ENCODE data around the genes BAZ1A, SRP54, FAM177A1 and NKX2-1.

DNA sequence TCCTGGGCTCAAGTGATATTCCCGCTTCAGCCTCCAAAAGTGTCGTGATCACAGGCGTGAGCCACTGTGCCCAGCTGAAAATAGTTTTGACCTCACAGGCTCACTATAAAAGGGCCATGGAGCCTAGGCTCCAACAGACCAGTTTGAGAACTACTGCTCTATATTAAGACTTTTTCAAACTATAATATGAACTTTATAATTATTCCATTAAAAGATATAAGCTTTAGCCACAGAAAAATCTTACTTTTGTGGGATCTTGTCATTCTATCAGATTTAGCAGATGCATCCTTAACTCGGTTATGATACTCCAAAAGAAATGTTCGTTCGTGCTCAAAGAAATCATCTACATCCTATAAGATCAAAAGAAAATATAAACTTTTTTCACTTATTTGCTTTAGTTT is 37.1 kb downstream of the SNX6 start:
- PRO-cap: no peak

GRCh38 chr14:34693019-34693681 is 21.2 kb downstream of the CFL2 start:
- PRO-cap: unidirectional peak, plus-strand start at chr14:34693409

- PRO-cap: no peak
Observed at GRCh38 chr14:34700072-34700682, 14.2 kb downstream of the CFL2 start.

GRCh38 chr14:34781170-34782037 is 67.0 kb upstream of the CFL2 start:
- PRO-cap: no peak

DNA sequence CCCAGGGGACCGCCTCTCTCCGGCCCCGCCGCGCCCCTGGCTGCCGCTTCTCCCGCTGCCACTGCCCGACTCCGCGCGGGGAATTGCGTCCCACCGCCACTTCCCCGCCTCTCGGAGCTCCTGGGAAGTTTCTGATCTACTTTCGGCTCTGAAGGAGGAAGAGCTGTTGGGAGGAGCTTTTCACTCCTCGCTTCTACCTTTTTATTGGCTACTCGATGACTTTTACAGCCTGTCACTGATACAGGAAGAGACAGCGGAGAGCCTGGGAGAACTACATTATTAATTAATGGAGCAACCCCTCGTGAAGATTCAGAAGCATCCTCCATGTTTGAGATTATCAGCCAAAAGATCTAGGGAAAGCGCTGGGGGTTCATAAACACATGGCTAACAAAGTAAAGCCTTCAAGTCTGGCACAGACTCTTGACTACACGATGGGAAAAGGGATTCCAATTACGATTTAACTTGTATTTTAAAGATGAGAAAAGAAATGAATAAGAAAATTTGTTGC is at the start of gene BAZ1A:
TSS of gene BAZ1A (minus strand) at position 154 of the 508 bp plus-strand sequence.
- PRO-cap: bidirectional peak, plus-strand start at position 250 of the sequence, minus-strand start at position 122 of the sequence

- PRO-cap: bidirectional peak, plus-strand start at chr14:34982992, minus-strand start at chr14:34982925
Observed at GRCh38 chr14:34982812-34983180, at the start of gene SRP54. SRP54 (plus strand) TSS chr14:34982992.

- PRO-cap: bidirectional peak, plus-strand start at chr14:35046279, minus-strand start at chr14:35046091; bidirectional peak, plus-strand start at chr14:35046644, minus-strand start at chr14:35046689
Observed at GRCh38 chr14:35045983-35046827, at the start of gene FAM177A1. FAM177A1 (plus strand) TSS chr14:35046272.

DNA sequence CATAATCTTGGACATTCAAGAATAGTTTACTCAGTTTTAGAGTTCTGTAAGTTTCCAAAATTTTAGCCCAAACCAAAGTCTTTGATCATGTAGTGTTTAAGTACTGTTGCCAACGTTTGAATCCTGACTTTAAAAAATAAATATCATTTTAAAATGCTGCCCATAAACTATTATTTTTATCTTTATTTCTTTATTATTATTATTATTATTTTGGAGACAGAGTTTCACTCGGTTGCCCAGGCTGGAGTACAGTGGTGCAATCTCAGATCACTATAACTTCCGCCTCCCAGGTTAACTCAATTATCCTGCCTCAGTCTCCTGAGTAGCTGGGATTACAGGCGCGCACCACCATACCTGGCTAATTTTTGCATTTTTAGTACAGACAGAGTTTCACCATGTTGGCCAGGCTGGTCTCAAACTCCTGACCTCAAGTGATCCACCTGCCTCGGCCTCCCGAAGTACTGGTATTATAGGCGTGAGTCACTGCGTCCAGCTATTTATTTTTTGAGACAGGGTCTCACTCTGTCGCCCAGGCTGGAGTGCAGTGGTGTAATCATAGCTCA is 6.4 kb downstream of the PSMA6 start:
- PRO-cap: no peak

DNA sequence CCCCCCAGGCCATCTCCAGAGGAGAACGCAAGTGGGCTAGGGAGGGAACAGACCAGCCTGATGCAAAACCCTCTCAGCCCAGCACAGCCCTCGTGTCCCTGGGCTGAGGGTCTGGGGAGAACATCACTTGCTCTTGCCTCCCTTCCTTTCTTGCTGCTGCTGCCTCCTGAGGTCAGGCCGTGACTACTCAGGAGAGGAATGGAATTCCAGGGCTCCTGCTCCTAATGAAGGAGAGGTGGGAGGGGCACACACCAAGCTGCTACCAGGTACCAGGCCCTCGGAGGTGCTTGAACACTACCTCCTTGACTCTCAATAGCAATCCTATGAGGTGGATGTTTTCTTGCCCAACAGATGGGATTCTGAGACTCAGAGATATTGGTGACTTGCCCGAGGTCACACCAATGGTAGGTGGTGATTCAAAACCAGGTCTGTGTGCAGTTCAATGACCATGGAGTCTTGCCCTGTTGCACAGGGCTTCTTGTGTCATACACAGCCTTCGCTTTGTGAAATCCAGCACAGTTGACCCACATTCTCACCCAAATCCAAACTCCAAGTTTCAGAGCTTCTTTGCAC is 45.6 kb downstream of the PSMA6 start:
- PRO-cap: no peak

DNA sequence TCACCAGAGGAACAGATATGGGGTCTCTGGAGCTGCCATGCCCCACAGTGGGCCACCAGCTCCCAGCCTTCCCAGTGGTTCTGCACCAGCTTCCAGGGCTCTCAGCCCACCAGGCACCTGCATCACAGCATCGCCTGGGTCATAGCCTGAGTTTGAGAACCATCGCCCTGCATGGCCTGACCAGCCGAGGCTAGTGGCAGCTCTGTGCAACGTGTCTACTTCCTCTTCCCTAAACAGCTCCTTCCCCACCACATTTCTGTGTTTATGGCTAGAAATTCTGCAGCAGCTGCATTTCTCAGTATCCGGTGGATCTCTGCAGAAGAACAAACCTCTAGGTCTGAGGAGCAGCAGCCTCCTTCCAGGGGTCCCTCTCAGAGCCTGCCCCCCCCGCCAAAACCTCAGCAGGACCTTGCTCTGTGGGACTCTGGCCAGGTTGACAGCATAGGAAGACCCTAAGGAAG is 47.6 kb downstream of the PSMA6 start:
- PRO-cap: unidirectional peak, plus-strand start at position 301 of the sequence

DNA sequence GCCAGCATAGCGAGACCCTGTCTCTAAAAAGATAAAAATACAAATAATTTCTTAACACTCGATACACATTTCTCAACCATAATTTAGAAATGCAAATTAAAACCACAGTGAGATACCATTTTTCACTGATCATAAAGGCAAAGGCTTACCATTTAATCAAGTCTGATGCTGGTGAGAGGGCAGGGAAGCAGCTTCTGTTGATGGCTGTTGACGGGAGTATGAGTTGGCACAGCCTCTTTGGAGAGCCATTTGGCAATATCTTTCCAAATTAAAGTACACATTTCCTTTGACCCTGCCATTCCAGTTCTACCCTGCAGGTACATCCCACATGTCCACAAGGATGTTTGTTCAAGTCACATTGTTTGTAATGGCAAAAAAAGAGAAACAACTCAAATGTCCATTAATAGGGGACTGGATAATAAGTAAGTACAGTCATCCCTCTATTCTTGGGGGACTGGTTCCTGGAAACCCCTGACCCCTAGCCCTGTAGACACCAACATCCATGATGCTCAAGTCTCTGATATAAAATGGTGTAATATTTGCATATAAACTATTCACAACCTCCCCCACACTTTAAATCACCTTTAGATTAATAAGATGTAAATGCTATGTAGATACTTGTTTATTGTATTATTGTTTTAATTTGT is 50.7 kb downstream of the NFKBIA start:
- PRO-cap: no peak

DNA sequence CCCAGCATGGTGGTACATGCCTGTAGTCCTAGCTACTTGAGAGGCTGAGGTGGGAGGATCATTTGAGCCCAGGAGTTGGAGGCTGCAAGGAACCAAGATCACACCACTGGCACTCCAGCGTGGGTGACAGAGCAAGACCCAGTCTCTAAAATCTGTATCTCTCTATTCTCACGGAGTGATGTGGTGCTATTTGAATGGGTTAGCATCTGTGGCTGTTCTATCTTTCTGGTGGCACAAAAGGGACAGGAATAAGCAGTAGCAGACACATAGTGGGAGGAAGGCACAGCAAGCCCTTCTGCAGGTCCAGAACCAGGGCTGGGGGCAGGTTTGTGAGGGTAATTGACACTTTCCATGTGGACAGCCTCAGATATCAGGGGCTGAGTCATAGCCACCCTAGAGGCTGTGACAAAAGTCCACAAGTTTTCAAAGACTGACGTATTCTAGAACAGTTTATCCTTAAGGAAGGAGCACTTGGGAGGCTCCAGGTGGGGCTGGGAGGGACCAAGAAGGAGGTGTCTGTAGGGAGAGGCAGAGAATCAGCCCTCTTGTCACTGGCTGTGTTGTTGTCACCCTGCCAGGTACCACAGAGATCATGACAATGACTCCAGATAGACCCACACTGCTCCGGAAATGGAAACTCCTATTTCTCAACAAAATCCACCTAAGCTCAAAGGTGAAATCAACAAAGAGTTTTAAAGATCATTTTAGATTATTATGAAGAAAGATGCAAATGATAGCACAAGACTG is 48.6 kb downstream of the NFKBIA start:
- PRO-cap: no peak

DNA sequence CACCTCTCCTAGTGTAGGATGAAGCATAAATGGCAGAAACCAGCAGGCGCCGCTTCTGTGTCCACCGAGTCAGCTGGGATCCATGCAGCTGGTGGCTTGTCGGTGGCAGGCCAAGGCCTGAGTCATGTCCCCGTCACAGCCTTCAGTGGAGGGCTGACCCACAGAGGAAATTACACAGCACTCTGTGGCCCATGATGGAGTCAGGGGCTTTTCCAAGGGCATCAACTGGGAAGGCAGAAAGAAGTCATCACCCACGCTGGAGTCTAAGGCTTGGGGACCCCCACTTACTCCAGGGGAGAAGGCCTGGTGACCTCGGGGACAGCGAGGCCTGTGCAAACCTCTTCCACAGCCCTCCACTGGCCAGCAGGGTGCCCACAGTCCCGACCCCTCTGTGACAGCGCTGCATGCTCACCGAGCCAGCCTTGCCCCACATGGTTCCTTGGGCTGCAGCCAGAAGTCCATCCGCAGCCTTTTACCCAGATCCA is 38.3 kb downstream of the NFKBIA start:
- PRO-cap: unidirectional peak, minus-strand start at position 75 of the sequence

DNA sequence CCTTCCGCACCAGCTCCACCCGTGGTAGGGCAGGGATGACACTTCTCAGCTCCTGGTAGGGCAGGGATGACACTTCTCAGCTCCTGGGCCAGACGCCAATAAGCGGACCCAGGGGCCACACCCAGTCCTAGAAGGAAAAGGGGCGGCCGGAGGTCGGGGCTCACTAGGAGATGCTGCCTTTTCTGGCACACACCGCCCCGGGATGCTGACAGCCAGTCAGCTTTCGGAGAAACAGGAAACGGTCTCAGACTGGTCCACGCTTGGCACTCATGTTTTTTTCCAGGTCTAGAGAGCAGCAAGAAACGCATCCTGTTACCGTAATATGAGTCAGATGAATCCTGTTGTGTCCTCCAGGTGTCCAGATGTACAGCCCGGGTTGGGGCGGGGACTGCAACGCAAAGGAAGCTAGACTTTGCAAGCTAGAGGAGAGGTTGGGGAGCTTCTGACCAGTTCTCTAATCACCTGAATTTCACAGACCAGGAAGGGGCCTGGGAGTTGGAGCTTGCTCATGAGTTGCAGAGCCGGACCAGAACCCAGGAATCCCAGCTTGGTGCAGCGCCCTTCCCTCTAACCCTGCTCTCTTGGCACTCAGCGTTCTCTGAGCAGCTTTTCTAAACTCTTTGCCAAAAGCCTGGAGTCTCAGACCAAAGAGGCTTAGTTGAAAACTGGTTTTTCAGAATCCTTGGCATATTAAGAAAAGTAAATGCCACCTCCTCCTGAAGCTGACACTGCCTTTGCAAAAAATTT is 34.6 kb downstream of the NFKBIA start:
- PRO-cap: bidirectional peak, plus-strand start at position 422 of the sequence, minus-strand start at position 204 of the sequence

- PRO-cap: no peak
Observed at GRCh38 chr14:35397312-35398083, 7.1 kb downstream of the NFKBIA start.

GRCh38 chr14:35400815-35401156 is 3.8 kb downstream of the NFKBIA start:
- PRO-cap: no peak

DNA sequence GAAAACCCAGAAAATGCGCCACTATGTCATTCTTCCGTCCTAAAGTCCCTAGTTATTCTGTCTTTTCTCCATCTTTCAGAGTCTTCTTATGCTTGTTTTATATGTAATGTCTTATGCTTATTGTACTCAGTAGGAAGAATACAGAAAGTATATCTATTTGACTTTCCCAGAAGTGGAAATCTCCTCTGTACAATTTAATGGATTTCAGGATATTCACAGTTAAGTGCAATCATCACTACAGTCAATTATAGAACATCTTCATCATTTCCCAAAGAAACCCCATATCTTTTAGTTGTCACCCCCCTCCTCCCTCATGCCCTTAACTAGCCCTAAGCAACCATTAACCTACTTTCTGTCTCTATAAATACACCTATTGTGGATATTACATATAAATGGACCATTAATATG is 67.7 kb downstream of the INSM2 start:
- PRO-cap: no peak

GRCh38 chr14:35932655-35933241 is 106.6 kb downstream of the BRMS1L start:
- PRO-cap: no peak

GRCh38 chr14:36520023-36520899 is at the start of gene NKX2-1:
NKX2-1 (minus strand) TSS chr14:36520232.
- PRO-cap: bidirectional peak, plus-strand start at chr14:36520295, minus-strand start at chr14:36520100; bidirectional peak, plus-strand start at chr14:36520774, minus-strand start at chr14:36520741; bidirectional peak, plus-strand start at chr14:36521360, minus-strand start at chr14:36520864

DNA sequence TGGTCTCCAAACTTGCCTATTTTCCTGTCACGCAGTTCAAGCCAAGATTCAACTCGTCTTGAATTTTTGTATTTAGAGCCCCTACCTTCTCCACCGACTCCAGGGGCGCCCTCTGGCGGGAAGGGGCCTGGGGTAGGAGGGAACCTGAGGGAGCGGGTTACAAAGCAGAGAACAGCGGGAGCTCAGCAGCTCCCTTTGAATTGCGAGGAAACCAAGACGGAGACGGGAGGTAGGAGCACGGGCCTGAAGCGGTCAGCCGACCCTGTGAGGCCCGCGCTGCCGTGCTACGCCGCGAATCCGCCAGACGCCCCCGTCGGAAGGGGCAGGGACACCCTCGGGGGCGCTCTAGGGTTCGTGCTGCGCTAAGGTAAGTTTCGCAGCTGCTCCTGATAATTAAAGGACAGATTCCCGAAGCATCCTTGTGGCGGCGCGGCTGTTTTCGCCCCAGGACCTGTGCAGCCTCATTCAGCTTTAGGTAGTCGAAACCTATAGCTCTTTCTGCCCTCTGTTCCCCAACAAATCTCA is 4.9 kb upstream of the NKX2-1 start:
- PRO-cap: unidirectional peak, plus-strand start at position 162 of the sequence; unidirectional peak, plus-strand start at position 198 of the sequence; bidirectional peak, plus-strand start at position 403 of the sequence, minus-strand start at position 312 of the sequence